Airway epithelial cell (primary cell): ENCODE data around the genes DMXL1 and SNCAIP.

DNA sequence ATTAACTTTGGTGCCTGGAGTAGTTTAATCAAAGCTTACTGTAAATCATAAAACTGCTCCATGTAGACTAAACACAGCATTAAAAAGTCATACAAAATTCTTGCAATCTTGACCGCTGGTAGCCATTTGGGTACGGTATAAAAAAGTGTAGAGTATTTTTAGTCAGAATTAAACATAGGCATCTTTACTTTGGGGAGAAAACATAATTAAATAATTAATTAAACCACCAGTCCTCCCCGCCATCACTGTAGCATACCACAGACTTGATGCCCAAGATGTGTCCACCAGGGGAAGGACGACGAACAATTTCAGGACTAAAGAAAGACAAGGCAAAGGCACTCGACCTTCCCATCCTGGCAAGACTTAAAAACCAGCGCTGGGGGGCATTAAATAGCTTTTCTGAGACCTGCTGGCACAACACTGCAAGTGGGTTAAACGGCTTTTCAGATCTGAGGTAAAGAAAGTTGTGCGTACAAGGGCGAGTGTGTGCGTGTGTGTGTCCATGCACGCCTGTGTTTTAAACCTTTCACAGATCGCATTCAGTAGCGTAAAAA lies 2.8 kb downstream of the SEMA6A start:
- RAMPAGE, long total RNA = no peak

DNA sequence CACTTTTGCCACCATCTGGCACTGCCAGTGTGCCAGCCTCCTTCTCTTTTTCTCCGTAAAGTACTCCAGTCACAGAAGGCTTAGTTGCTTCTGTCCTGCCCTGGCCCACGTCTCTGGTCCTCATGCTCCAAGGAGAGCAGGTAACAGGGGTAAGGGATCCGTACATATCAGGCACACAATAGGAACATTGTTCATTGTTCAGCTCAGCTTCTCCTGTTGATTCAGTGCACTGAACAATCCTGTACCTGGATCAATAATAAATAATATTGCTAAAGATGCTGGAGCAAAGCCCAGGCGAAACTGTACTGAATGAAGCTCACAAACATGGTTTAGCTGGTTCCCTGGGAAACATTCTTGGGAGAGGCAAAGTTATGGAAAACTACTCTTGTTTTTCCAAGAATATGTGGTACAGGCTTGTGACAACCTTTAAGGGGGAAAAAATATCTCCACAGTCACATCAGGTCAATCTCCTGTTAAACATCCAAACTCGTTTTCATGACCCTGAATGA lies 102.1 kb upstream of the SEMA6A start:
- RAMPAGE, long total RNA = no peak

DNA sequence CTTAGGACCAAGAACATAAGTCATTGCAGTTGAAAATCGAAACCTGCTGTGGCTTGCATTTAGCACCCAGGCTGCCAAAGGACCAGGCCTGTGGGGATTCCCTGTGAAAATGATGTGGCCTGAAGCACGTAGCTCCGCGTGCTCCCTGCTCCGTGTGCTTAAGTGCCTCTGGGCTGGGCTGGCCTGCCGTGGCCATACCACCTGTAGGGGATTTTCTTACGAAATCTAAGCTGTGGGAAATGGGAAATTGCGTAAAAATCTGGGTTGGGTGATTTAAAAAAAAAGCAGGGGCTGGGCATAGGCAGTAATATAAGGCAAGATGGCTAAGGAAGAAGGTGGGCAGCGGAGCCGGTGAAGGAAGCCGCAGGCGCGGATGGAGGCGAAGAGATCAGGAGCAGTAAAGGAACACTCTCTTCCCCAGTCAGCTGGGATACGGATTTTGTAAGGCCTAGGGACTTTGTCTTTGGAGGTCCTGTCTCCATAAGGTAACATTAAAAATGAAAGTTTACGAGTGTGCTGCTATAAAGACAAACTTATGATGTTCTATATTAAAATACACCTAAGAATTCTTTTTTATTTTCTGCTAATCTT lies 189.6 kb upstream of the SEMA6A start:
- RAMPAGE, long total RNA = no peak

GRCh38 chr5:116830002-116830478 lies 255.4 kb upstream of the SEMA6A start:
- RAMPAGE, long total RNA = no peak

- RAMPAGE, long total RNA = no peak
These were observed 1185.5 kb upstream of the SEMA6A start for GRCh38 chr5:117760189-117760464.

GRCh38 chr5:119070985-119071538 lies at the start of gene DMXL1:
TSS of gene DMXL1 (plus strand) at chr5:119071087.
- RAMPAGE, long total RNA = no peak

GRCh38 chr5:119267792-119268442 lies 87.9 kb upstream of the TNFAIP8 start:
- RAMPAGE, long total RNA = no peak

DNA sequence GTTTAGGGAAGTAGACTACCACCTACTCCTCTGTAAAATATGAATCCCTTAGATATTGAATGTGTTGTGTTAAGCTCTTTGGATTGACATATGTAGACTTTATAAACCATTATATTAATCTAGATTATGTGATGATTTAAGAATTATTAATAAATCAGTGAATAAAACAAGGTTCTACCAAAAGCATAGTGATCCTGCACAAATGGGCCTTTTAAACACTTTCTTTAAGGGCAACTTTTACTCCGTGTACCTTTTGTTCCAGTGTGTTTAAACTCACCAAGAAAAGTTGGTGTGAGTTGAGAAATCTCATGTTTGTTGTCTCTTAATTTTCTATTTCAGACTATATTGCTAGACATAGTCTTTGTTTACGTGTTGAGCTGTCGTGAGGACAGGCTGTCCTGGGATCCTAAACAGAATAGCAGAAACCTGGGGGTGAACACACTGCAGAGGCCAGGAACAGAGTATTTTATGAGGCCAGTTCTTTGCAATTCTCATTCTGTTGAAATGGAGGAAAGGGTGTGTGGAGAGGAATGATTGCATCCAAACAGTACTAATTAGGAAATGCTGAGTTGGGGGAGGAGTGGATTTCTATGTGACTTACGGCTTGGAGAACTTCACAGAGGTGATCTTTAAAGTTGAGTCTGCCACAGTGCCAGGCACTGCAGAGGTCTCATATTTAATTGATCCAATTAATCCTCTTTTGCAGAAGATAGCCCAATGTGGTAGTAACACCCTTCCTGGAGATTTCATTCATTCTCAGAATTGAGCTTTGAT lies 84.9 kb upstream of the TNFAIP8 start:
- RAMPAGE, long total RNA = no peak

DNA sequence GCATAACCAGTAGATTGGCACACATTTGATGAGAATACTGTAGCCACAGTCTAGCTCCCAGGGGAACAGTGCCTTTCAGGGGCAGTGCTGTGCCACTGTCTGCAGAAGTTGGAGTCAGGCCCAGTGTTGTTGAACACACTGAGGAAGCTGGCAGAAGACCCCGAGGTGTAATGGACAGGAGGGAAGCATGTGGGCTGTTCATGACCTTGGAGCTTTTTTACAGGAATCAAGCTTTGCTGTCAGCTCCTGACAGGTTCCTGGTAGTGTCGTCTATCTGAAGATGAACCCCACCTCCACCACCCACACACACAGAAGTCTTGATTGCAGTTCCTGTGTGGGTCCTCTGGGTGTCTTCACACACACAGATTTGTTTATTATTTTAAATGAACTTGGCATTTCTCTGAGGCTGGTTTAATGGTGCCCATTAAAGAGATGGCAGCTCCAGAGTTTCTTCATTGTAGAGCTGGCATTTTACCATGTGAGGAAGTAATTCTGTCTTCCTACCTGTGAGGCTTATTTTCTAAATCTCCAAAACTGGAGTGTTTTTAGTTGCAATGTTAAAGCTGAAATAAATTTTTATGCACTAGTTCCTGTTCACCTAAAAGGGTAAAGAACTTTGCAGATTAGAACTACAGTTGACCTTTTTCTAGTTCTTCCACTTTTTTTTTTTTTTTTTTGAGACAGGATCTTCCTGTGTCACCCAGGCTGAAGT lies 40.2 kb upstream of the TNFAIP8 start:
- RAMPAGE, long total RNA = no peak

DNA sequence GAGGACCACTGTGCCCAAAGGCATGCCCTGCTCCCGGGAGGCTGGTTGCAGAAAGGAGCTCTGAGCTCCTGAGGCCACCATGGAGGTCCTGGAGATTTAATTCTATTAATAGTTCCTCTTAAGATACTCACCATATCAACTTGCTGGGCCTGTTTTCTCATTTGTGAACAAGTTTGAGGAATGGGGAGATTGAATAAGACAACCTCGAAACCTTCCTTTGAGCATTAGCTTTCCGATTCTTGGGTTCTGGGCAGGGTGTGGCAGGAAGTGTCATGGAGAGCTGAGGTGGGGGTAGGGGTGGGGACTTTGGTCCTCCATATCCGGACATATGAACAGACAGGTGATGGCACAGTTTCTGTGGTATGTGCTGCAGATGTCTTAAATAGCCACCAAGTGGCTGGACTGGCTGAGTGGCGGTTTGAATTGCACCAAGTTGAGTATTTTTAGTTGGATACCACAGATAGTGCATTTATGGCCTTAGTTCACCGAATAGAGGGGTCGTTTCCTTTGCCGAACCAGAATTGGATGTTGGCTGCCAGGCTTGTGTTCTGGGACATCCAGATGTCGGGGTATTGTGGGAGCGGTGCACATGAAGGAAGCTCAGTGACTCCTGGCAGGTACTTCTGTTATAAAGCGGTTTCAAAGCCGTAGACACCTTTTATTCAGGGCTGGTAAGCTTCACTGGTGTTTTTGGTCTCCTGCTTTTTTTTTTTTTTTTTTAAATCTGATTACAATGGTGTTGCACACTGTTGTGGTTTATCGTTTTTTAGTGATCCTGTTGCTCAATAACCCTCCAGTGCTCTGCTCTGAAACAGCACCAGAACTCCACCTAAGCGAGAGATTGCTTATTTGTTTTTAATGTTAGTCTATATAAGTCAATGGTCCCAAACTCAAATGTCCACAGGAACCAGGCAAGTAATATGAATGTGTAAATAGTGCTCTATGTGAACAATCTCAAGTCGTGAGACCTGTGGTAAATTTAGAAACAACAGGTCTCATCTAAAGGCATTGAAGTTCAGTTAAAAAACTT lies 15.1 kb upstream of the TNFAIP8 start:
- RAMPAGE, long total RNA = no peak

DNA sequence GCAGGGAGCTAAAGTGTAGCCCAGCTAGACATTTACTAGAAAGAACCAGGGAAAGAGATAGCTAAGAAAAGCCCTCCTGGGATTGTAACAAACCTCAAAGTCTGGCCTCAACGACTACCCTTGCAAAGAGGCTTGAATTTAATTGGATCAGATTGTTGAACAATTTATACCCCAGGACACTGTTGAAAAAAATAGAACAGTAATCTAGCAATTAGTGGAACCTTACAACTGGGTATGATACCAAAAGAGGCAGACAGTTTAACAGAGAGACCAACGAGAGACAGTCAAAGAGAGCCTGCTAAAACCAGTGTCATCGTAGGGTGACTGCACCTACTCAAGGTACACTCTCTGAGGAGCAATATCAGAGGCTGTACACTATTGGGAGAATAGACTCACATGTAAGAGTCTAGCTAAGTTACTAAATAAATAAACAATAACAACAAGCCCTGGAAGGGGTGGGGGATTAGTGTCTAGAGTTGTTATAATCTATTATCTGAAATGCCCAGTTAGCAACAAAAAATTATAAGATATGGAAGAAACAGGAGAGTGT lies 59.1 kb downstream of the HSD17B4 start:
- RAMPAGE, long total RNA = no peak

- RAMPAGE, long total RNA = no peak
These were observed 12.9 kb downstream of the LOX start for GRCh38 chr5:122064954-122065814.

DNA sequence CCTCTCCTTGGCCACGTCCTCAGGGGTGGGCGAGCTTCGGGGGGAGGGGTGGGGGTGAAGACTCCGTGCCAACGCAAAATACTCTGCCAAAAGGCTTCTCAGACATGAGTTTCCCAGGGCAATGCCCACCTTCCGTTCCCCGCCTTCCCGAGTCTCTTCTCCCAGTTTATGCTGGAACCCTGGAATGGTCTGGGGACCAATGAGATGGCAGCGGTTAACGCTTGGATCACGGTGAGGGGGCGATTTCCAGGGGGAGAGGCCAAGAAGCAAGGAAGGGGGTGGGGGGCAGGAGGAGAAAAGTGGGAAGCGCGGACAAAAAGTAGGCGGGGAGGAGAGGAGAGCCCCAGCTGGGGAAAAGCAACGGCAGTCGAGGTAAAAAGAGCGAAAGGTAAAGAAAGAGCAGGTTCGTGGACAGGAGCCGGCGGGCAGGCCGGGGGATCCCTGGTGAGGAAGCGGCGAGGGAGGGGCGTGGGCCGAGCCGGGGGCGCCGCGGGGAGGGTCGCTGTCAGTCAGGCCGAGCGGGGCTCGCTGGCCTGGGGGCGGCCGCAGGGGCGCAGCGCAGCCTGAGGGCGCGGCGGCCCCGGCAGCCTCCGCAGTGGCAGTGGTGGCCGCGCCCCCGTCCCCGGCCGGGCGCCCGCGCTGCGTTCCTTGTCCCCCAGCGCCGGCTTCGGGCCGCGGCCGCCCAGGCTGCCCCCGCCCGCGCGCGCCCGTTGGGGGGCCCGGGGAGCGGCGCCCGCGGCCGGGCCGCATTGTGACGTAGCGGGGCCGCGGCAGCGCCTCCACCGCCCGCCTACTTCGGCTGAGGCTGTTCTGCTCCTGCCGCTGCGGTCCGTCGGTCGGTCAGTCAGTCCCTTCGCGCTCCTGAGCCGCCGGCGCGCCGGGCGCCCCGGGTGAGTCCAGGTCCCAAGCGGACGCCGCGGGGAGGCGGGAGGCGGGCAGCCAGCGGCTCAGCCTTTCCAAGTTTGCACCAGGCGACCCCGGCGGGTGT lies at the start of gene SNCAIP:
TSS of gene SNCAIP (plus strand) at position 843 of the 988 bp plus-strand sequence.
- RAMPAGE, long total RNA = no peak

DNA sequence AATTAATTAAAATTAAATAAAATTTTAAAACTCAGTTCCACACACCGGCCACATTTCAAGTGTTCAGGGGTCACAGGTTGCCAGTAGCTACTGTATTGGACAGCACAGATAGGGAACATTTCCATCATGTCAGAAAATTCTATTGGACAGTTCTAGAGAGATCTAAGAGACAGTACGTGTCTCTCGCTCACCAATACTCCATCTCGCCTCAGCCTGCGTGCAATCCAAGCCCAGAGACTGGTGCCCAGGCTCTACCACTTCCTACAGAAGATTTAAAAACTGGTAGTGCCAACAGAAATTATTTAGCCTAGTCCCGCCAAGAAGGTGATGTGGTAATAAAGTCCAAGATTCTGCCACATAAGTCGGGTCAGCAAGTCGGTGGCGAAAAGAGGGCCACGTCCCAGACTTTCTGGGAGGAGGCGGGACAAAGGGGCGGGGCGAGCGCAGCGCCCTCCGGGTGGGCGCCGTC lies 364 bp upstream of the SNX2 start:
- RAMPAGE, long total RNA = no peak

DNA sequence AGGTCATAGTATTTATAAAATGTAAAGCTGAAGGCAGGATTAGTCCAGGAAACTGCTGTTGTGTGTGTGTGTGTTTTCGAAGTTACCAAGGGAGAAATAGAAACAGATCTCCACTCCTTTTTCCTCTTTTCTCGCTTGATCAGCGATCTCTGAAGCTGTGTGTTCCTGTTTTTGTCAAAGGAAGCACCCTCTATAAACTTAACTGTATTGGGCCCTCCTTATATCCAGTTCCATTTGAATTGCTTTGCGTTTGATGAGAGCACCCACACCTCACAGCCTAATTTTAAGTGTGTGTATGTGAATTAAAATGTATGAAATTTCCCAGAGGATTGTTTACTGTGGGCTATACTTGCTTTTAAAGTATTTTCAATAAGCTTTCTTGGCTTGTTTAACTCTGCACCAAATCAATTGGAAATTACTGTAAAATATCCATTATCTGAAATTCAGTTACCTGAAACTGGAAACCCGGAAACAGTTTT lies 972 bp downstream of the SNX2 start:
- RAMPAGE, long total RNA = no peak

GRCh38 chr5:123032678-123033340 lies 3.7 kb downstream of the PPIC start:
- RAMPAGE, long total RNA = no peak

GRCh38 chr5:123089937-123090987 lies 1.2 kb downstream of the PRDM6 start:
- RAMPAGE, long total RNA = no peak

DNA sequence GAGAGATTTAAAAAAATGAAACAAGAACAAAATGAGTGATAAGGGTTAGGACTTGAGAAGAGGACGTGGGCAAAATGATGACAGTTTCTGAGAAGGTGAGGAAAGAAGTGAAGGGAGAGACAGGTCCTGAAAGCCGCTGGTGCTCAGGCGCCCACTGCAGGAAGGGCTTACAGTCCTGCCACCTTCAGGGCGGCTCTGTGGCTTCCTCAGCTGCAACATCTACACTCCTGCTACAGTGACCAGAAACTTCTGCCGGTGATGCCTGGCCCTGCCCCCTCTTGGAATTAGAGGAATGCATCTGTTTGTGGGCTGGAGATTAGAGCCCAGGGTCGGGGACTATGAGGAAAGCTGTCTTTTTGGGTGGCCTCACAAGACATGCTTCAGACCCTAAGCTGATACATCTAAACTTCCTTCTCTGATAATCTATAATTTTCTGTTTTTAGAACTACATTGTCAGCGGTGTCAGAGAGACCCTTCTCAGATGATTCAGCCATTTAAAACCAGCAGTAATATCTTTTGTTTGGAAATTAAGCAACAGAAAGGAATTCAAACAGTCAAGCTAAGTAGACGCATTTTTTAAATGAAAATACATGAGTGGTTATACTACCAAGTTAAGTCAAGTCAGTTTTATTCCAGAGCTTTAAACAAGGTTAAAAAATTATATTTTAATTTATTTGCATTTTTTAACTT lies 30.4 kb downstream of the PRDM6 start:
- RAMPAGE, long total RNA = no peak

- RAMPAGE, long total RNA = no peak
These were observed 302.3 kb downstream of the CSNK1G3 start for GRCh38 chr5:123814322-123814603.

DNA sequence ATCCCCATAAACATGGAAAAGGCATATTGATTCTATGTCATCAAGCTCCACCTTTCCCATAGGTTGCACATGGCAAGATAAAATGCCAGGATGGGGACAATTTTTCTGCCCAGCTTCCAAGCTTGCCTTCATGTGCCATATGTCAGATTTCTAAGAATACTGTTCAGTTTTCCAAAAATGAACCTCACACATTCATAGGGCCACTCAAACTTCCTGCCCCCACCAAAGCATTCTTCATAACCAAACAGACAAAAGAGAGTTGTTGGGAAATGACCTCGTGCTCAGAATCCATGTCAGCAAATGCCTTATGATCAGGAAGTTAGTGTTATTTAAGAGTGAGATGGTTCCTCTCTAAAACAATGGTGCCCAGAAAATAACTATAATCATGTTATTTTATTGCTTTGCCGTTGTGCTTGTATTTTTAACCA lies 208.3 kb downstream of the ZNF608 start:
- RAMPAGE, long total RNA = no peak